NT2/D1 (cell line): ENCODE measurements around a stretch of chr1.

GRCh38 chr1:40143845-40144247 lies 17.3 kb upstream of the RLF start:
- RRBS, 2 experiments, result no CpG with 5 or more reads among the region's 5 CpGs

GRCh38 chr1:40199258-40199837 lies 38.2 kb downstream of the RLF start:
- RRBS, 2 experiments, result no CpG with 5 or more reads among the region's 5 CpGs

DNA sequence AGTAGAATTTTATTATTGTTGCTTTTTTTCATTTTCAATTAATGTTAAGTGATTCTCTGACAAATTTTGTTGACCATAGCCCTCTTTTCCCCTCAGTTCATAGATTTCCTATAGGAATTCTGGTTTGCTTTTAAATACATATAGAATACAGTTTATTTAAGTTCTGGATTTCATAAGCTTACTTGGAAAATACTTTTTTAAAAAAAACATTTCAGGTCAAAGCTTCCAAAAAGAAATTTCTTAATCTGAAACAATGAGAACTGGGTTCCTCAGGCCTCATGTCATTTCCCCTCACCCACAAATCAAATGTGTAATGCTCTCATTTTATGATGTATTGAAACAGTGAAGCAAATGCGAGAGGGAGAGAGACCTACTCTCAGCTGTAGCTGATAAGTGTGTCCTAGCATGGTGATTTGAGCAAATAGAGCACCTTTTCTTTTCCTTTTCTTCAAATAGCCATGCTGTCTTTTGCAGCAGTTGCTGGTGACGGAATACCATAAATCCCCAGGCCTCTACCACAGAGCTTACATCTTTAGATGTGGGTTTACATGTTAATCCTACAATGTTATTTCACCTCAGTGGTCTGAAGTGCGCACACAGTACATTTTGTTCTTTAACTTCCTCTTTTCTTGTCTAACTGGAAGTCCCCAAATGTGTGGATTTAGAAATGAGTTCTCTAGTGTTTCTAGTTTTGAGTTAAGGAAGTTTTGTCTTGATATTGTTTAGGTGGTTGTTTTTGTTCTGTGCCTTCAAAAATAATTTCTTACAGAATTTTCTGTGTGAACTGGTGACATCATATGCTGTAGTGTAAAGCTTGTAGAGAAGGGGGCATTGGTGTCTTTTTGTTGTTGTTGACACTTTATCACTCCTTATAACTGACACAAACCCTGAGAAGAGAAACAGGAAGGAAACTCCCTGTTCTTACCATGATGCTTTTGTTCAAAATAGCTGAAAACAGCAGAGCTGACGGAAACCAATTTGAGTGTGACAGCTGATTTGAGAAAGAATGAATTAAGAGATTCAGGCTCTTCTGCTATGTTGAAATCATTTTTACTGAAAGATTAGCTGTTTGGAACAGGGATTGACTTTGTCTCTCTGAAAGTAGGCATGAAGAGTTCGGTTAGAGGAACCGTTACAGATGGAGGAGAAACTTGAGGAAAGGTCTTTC lies 12.1 kb downstream of the SMAP2 start:
- RRBS, 2 experiments, result no CpG with 5 or more reads among the region's 6 CpGs

DNA sequence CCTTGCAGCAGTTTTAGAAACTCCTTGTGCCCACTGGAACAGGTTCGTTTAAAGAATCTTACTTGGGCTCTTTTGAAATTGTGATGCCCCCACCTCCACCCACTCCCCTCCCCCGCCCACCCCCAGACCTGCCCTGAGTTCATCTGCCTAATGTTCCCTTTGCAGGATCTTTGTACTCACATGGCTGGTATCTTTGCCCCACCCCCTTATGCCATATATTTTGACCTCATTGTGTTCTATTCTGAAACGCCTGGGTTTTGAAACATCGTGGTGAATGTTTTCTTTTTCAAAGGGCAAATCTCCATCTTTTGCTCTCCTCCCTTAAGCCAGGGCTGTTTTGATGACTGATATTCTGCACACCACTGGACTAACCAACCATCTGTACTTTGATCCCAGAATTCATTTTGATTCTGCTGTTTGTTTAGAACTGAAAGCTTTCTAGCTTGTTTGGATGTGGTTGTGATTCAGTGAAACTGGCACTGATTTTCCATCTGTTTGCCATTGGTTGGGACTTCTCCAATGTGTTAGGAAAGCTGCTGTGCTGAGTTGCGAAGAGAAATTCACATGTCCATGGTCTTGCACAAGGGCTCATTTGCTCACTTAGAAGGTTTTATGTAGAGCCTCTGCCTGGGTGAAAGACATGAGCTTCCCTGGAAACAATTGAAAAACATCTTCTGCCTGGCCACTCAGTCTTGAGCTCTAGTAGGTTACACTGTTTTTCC lies 16.4 kb downstream of the SMAP2 start:
- RRBS, 2 experiments, result no CpG with 5 or more reads among the region's 5 CpGs

DNA sequence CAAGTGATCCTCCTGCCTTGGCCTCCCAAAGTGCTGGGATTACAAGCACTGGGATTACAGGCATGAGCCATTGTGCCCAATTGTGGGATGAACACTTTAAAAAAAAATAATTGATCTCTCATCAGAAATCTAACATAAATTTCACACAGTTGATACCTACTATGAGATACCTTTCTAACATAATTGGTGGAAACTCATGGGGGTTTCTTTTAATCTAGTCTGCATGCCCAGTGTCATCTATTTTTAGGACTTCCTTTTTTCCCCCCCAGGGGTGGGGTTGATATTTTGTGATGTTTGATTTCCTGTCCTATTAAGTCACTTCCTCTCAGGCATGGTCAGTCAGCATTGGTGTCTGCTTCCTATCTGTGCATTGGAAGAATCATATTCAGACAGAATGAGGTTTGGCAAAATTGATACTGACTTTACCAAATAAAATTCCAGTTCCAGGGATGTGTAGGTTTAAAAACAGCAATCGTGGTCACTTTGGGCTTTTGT lies 21.5 kb downstream of the NFYC start:
- RRBS, 2 experiments, result no CpG with 5 or more reads among the region's 1 CpG

GRCh38 chr1:40749151-40750065 lies 34.2 kb upstream of the KCNQ4 start:
- RRBS, 2 experiments, result no CpG with 5 or more reads among the region's 8 CpGs

GRCh38 chr1:40988947-40989462 lies 9.5 kb downstream of the CTPS1 start:
- RRBS, 2 experiments, result no CpG with 5 or more reads among the region's 7 CpGs

- RRBS, 2 experiments, result 95 to 96% methylated on average over 7 of the region's 27 CpGs
Measured at GRCh38 chr1:41019767-41020940, 1.4 kb downstream of the SLFNL1 start.

DNA sequence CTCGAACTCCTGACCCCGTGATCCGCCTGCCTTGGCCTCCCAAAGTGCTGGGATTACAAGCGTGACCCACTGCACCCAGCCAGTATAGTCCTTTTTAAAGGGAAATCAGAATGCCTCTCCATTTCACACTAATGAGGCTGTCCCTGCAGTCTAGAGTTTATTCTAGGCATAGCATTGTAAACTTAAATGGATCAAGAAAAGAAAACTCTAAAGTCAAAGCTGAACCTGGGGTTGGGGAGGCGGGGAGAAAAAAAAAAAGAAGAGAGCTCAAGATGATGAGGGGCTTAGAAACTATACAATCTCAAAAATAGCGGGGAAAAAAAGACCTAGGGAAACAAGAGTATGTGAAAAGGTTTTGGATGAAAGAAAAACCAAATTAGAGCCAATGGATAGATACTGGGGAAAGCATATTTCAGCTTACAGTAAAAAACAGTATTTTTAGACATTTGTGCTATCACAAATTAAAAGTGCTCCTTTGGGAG lies 79.3 kb upstream of the SLFNL1 start:
- RRBS, 2 experiments, result no CpG with 5 or more reads among the region's 6 CpGs

GRCh38 chr1:41129573-41129899 lies 108.0 kb upstream of the SLFNL1 start:
- RRBS, 2 experiments, result no CpG with 5 or more reads among the region's 5 CpGs

DNA sequence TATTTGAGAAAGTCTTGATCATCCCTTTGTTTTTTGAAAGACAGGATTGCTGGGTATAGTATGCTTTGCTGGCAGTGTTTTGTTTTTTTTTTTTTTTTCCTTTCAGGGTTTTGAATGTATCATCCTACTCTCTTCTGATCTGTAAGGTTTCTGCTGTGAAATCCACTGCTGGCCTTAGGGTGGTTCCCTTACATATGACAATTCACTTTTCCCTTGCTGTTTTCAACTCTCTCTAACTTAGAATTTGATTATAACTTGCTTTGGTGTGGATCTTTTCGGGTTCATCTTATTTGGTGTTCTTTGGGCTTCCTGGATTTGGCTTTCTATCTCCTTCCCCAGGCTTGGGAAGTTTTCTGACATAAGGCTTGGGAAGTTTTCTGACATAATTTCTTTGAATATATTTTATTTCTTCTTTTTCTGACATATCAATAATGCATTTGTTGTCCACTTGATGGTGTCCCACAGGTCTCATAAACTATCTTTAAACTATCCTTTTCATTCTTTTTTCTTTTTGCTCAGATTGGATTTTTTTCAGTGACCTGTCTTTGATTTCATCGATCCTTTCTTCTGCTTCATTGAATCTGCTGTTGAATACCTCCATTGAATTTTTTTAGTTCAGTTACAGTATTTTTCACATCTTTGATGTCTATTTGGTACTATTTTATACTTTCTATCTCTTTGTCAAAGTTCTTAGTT lies 74.1 kb downstream of the SCMH1 start:
- RRBS, 2 experiments, result no CpG with 5 or more reads among the region's 2 CpGs

GRCh38 chr1:41213547-41213966 lies 28.5 kb downstream of the SCMH1 start:
- RRBS, 2 experiments, result no CpG with 5 or more reads among the region's 1 CpG

DNA sequence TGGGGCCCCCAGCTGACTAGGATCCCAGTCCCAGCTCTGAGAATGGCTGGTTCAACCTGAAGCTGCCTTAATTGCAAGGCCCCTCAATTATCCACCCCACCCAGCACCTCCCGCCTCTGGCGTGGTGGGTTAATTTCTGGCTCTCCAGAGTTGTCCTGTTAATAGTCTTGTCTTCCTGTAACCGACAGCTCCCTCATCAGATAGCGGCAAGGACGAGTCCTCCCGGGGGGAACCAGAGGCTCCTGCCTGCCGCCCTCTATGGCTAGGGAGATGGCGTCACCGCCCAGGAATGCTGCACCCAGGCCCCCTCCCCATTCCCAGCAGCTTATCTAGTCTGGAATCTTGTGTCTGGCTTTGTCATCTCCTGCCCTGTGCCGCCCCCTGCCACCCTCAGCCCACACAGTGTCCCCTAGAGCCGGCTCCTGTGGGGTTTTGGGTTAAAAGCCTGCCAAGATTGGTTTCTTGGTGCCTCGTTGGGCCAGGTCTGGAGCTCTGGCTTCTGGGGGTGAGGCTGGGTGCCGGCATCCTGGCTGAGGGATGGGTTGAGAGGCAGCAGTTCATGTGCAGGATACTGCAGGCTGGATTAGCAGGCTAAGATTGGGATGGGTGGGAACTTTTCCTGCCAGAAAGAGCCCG lies 48.9 kb downstream of the EDN2 start:
- RRBS, 2 experiments, result 0 to 29% methylated on average over 2 to 3 of the region's 14 CpGs

GRCh38 chr1:41482127-41483011 lies 2.1 kb downstream of the EDN2 start:
- RRBS, 2 experiments, result no CpG with 5 or more reads among the region's 16 CpGs

DNA sequence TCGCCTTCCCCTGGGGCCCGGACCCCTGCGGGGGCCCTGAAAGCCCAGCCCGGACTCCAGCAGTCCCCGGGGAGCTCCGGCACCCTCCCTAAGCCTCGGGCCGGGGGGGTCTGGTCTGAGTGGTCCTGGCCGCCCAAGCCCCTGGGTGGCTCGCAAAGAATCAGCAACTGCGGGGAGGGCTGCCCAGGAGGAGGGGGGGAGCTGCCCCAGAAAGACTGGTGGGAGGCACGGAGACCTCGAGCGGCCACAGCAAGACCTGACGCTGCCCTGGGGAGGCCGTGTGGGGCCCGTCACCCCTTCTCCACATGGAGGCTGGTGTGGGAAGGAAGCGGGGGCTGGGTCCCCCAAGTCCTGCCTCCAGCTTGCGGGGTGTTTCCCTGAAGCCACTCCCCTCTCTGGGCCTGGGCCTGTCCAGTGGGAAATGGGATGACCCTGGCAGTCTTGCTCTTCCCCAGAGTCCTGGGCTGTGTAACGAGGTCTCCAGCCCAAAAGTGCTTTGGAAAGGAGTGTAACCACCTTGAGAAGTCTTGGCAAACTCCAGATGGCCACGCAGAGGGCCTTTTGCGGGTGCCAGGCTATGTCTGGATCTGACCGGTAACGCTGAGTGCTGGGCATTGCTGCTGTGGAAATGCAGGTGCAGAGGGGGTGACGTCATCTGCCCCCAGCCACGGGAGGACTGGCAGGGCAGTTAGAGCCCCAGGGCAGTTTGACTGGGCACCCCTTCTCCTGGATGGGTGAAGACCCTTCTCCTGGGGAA lies 12.2 kb upstream of the EDN2 start:
- RRBS, 2 experiments, result 3% methylated on average over 2 of the region's 26 CpGs; no CpG with 5 or more reads in 1 of the 2 experiments

DNA sequence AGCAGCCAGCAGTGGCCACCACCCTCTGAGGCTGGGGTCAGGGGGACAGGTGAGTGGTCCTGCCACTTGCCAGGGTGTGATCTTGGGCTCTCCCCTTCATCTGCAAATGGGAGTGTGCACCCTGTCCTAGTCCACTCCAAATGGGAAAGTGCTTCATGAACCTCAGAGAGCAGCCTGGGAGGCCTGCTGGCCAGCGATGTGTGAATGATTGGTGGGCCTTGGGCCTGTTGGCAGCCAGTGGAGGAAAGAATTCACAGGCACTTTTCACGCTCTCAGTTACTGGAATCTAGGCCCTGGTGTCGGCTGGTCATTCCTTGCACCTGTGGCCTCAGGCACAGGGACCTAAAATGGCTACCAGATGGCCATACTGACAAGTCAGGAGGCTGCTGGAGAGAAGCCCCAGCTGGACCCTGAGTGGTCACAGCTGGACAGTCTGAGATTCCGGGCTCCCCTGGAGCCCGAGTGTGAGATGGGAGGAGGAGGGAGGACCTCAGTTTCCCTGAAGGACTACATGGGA lies 18.4 kb upstream of the EDN2 start:
- RRBS, 2 experiments, result no CpG with 5 or more reads among the region's 5 CpGs

DNA sequence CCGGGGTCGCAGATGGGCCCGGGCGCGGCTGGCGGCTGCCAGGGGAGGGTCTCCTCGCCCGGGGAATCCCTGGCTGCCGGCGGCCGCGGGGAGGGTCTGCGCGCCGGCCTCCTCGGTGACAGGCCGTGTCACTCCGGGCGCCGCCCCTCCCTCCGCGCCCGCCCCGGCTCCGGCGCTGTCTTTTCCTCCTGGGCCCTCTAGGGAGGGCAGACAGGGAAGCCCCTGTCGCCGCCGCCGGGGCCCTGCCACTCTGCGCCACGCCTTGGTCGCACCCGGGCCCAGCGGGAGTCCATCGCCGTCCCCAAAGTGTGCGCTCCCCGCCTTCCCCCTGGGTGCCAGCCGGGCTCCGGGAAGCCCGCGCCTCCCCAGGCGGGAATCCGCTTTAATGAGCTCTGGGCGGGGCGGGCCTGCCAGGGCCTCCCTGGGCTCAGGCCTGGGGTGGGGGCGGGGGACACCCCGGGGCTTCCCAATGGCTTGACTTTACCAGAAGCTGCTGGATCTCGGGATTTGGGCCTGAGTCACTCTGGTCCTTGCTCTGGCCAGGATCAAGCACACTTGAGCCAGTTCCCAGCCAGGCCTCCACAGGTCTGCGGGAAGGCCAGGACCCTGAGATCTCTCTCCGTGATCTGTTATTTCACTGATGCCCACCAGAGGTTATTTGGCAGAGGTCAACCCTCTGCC lies 178.2 kb upstream of the EDN2 start:
- RRBS, 2 experiments, result 2% methylated on average over 27 to 29 of the region's 52 CpGs

- RRBS, 2 experiments, result no CpG with 5 or more reads among the region's 4 CpGs
Measured at GRCh38 chr1:41665082-41665889, 180.8 kb upstream of the EDN2 start.

- RRBS, 2 experiments, result no CpG with 5 or more reads among the region's 4 CpGs
Measured at GRCh38 chr1:41673317-41673820, 188.9 kb upstream of the EDN2 start.

DNA sequence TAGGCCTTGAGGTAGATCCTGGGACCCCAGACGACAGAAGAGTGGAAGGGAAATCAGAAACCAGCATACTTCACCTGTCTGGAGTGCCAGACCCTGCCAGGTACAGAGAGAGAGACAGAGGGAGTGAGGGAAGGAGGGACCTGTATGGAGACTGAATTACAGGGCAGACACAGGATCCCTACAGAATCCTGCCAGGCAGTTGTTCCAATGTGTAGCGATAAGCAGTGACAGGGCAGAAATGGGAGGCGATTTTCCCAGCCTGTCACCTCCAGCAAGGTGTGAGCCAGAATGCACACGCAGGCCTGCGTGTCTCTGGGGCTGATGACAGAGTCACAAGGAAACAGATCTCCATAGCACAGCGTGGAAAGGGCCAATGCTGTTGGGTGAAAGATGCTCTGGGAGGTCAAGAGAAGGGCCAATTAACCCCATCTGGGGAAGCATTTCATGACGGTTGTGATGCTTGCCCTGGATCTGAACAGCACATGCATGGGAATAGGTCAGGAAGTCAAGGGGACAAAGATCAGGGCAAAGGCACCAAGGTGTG lies 111.3 kb downstream of the HIVEP3 start:
- RRBS, 2 experiments, result no CpG with 5 or more reads among the region's 7 CpGs